Hair follicular keratinocyte (primary cell): Measurements from ENCODE around the genes DPP10 and MARCO.

- RAMPAGE, long total RNA = no peak
These were observed 72.5 kb downstream of the ACTR3 start for GRCh38 chr2:113961949-113963216.

- RAMPAGE, long total RNA = no peak
These were observed 89.6 kb downstream of the ACTR3 start for GRCh38 chr2:113979234-113980060.

GRCh38 chr2:114442587-114442816 lies at the start of gene DPP10:
TSS of gene DPP10 (plus strand) at chr2:114442641.
- RAMPAGE, long total RNA = no peak

- RAMPAGE, long total RNA = no peak
These were observed 100.8 kb downstream of the DPP10 start for GRCh38 chr2:114543279-114543677.

DNA sequence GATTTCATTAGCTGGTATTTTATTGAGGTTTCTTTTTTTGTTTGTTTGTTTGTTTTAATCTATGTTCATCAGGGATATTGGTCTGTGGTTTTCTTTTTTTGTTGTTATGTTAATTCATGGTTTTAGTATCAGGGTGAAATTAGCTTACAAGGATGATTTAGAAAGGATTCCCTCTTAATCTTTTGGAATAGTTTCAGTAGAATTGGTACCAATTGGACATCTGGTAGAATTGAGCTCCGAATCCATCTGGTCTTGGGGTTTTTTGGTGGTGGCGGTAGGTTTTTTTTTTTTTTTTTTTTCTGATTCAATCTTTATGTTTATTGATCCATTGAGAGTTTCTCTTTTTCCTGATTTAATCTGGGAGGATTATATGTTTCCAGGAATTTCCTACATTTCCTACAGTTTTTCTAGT lies 1538.2 kb downstream of the DPP10 start:
- RAMPAGE, long total RNA = no peak

DNA sequence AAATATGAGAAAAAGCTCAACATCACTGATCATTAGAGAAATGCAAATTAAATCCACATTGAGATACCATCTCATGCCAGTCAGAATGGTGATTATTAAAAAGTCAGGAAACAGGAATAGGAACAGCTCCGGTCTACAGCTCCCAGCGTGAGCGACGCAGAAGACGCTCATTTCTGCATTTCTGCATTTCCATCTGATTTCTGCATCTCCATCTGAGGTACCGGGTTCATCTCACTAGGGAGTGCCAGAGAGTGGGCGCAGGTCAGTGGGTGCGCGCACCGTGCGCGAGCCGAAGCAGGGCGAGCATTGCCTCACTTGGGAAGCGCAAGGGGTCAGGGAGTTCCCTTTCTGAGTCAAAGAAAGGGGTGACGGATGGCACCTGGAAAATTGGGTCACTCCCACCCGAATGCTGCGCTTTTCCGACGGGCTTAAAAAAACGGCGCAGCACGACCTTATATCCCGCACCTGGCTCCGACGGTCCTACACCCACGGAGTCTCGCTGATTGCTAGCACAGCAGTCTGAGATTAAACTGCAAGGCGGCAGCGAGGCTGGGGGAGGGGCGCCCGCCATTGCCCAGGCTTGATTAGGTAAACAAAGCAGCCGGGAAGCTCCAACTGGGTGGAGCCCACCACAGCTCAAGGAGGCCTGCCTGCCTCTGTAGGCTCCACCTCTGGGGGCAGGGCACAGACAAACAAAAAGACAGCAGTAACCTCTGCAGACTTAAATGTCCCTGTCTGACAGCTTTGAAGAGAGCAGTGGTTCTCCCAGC lies 10.6 kb upstream of the DDX18 start:
- RAMPAGE, long total RNA = no peak

DNA sequence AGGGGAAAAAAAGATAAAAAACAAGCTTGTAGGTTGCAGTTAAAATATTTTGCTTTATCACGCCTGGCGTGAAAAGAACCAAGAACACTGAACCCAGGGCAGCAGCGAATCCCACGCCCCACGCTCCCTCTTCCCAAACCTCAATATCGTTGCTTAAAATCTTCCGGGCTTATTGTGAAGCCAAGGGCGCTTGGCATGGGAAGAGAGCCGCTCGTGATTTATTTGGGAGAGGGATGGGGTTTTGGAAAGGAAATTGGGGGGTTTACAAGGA lies 135.1 kb downstream of the INSIG2 start:
- RAMPAGE, long total RNA = no peak

DNA sequence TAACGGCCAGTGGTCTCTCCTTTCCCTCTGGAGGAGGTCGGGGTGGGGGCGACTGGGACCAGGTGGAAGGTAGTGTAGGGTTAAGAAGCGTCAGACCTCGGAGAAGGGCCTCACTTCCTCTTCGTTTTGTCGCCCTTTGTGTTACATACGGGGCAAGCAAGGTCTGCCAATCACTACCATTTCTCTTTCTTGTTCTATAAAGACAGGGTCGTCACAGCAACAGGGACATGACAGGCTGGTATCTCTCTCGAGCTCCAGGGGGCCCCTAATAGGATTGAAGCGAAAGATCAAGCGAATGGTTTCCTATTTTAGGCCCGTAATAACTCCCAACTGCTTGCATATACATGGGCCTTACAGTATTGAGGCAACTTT lies 136.7 kb downstream of the INSIG2 start:
- RAMPAGE, long total RNA = no peak

GRCh38 chr2:118806726-118807850 lies 40.4 kb downstream of the EN1 start:
- RAMPAGE, long total RNA = no peak

GRCh38 chr2:118941789-118942462 lies at the start of gene MARCO:
TSS of gene MARCO (plus strand) at chr2:118942194.
- RAMPAGE, long total RNA = no peak

- RAMPAGE, long total RNA = no peak
These were observed 12.6 kb downstream of the MARCO start for GRCh38 chr2:118954264-118955352.

- RAMPAGE, long total RNA = no peak
These were observed 1.1 kb upstream of the STEAP3 start for GRCh38 chr2:119222376-119223108.

- RAMPAGE, long total RNA = no peak
These were observed 31.0 kb downstream of the STEAP3 start for GRCh38 chr2:119254690-119254985.

GRCh38 chr2:119282659-119283007 lies 59.0 kb downstream of the STEAP3 start:
- RAMPAGE, long total RNA = no peak

DNA sequence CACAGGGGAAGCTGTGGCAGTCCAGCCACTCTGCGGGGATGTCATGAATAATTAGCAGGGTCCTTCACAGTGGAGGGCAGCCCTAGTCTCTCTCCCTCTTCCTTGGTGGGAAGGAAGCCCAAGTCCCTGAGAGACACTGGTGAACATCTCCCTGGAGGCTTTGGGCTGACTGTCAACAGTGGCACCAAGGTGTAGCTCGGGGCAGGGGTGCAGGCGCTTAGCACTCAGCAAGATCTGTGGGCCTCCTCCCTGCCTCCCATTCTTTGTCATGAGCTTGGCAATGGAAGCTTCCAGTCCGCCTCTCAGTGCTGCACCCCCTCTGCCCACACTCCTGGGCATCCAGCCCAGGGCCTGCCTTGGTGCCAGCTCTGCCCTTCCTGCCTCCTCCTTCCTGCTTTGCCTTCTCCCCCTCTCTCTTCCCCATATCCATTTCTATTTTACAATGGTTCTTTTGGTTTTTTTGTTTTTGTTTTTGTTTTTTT lies 59.4 kb downstream of the STEAP3 start:
- RAMPAGE, long total RNA = no peak

GRCh38 chr2:119339272-119339771 lies 27.3 kb downstream of the C2orf76 start:
- RAMPAGE, long total RNA = no peak

DNA sequence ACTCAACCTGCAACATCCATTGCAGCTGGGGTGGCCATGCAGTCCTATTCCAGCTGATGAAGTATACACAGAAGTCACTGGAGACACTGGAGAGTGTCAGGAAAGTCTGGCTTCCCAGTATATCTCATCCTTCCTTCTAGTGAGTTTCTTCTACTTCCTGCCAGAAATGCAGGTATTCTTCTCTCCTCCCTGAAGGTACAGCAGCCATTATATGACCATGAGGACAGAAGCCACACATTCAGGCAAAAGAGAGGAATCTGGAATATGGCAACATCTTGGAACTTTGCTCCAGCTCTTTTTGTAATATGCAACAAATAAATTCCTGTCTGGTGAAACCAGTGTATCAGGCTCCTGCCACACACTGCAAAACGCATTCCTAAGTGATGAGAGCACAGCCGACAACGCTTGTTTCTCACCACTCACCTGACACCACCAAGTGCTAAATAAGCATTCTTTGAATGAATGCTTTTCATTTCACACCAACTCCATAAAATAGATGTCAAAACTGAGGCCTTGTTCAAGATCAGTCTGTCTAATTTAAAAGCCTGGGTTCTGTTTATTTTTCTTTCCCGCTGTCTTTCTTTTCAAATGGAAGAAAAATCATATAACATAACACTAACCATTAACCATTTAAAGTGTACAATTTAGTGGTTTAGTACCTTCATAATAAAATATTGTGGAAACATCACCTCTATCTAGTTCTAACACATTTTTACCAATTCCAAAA lies 32.2 kb downstream of the SCTR start:
- RAMPAGE, long total RNA = no peak

- RAMPAGE, long total RNA = no peak
These were observed 6.3 kb downstream of the RALB start for GRCh38 chr2:120258834-120259470.

- RAMPAGE, long total RNA = no peak
These were observed 1.2 kb downstream of the INHBB start for GRCh38 chr2:120346730-120347863.

DNA sequence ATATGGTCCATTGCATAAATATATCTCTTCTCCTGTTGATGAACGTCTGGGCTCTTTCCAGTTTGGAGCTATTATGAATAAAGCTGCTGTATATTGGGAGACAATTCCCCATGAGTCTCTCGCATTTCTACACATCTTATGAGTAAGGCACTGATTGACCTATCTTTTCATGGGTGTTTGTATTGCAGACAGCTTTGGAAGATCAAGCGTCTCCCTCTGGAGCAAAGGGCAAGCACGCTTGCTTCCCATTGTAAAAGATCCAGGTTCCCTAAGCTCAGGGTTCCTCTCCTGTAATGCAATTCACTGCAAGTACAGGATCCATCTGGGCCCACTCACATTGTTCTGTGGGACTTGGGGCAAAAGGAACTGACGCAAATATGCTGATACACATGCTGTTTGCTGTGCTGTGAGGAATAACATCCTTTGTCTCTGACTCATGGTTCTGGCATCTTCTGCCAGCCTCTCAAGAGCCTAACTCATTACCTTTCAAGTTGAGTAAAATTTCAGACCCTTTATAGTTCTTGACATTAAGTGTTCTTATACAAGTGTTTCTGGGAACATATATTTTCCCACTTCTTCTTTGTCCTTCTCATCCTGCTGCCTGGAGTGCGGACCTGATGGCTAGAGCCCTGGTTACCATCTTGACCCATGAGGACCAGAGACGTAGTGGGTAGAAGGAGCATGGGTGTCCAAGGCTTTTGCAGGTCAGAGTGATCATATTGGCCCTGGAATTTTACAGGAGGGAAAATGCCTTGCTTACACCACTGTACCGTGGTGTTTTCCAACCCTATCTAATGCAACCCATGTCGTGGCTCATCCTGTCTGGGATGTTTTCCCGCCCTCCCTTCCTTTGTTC lies 145.8 kb upstream of the GLI2 start:
- RAMPAGE, long total RNA = no peak